Mesenchymal stem cell of adipose (primary cell): ENCODE measurements around the gene CFH.

GRCh38 chr1:193461590-193462156 lies 275.3 kb upstream of the B3GALT2 start:
- CAGE, long polyA plus RNA, result no peak

- CAGE, long polyA plus RNA, result no peak
Observed at GRCh38 chr1:195721390-195722143, 886.7 kb downstream of the KCNT2 start.

DNA sequence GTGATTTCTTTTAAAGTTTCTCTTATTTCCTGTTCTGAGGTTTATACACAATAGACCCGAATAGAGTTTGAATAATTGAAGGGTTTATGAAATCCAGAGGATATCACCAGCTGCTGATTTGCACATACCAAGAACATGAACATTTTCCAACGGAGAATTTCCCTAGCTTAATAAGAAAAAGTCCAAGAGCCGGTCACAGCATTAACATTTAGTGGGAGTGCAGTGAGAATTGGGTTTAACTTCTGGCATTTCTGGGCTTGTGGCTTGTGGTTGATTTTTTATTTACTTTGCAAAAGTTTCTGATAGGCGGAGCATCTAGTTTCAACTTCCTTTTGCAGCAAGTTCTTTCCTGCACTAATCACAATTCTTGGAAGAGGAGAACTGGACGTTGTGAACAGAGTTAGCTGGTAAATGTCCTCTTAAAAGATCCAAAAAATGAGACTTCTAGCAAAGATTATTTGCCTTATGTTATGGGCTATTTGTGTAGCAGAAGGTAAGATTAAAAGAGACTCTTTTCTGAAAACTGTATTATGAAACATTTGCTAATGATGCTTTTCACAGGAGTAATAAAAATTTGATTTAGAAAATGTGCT lies at the start of gene CFH:
Gene CFH, plus strand, starts transcription at position 361 of the 593 bp plus-strand sequence.
- CAGE, long polyA plus RNA, result no peak

- CAGE, long polyA plus RNA, result no peak
Observed at GRCh38 chr1:196685610-196686316, 33.9 kb downstream of the CFH start.

DNA sequence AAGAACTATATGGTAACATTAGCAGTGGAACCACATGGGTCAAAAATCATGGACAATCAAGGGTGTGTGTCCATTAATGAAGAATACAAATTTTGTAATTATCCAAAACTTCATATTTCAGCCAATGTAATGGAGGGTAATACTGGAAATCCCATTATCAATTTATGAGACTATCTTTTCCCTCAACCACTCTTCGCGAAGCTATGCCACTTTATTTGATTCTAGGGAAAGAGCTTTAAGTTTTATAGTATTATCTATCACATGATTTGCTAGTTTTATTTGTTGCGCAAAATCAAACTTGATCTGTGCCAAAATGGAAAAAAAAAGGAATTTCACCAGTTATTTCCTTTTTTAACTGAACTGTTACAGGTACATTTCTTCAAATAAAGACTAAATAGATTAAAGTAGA lies 1.1 kb downstream of the CFHR3 start:
- CAGE, long polyA plus RNA, result no peak

DNA sequence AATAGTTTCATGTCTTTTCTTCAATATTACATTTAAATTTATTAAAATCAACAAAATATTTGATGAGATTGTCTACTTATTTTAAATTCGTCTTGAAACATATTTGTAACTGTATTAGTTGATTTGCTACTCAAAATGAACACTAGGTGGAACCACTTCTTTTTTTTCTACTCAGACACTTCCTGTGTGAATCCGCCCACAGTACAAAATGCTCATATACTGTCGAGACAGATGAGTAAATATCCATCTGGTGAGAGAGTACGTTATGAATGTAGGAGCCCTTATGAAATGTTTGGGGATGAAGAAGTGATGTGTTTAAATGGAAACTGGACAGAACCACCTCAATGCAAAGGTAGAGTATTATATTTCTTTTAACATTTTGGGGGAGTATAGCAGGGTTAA lies 8.4 kb downstream of the CFHR1 start:
- CAGE, long polyA plus RNA, result no peak

- CAGE, long polyA plus RNA, result no peak
Observed at GRCh38 chr1:196896886-196897817, 9.3 kb downstream of the CFHR4 start.

DNA sequence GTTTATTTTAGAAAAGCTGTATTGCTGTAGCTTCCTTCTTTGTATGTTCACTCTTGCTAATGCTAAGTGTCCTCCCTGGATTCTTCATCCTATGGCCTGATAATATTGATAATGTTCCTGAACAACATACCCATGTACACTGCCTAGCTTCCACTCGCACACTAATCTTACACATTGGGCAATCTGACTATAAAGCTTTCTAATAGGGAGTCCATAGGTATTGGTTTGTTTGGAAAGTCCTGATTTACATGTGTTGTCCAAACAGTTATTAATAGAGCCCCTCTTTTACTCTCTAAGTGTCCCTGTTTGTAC lies 788 bp downstream of the F13B start:
- CAGE, long polyA plus RNA, result no peak

DNA sequence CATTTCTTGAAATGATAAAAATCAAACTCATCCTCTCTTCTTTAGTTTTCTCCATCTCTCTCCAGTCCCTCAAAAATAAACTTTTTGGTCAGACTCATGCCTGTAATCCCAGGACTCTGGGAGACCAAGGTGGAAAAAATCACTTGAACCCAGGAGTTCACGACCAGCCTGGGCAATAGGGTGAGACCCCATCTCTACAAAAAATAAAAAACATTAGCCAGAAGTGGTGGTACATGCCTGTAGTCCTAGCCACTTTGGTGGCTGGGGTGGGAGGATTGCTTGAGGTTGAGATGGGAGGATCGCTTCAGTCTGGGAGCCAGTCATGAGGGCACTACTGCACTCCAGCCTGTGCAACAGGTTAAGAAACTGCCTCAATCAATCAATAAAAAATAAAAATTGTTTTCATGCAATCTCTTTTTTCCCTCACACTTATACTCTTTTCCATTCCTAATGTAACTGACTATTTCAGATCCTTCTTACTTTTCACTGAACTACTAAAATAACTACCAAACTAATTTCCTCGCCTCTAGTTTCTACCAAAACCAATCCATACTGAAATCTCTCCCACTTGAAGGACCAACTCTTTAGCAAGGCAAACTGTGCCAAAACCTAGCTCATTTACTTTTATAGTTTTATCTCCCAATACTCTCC lies 71.3 kb downstream of the DENND1B start:
- CAGE, long polyA plus RNA, result no peak

GRCh38 chr1:197776375-197776854 lies 1.1 kb upstream of the DENND1B start:
- CAGE, long polyA plus RNA, result no peak

- CAGE, long polyA plus RNA, result no peak
Observed at GRCh38 chr1:197783515-197784029, 8.3 kb upstream of the DENND1B start.

DNA sequence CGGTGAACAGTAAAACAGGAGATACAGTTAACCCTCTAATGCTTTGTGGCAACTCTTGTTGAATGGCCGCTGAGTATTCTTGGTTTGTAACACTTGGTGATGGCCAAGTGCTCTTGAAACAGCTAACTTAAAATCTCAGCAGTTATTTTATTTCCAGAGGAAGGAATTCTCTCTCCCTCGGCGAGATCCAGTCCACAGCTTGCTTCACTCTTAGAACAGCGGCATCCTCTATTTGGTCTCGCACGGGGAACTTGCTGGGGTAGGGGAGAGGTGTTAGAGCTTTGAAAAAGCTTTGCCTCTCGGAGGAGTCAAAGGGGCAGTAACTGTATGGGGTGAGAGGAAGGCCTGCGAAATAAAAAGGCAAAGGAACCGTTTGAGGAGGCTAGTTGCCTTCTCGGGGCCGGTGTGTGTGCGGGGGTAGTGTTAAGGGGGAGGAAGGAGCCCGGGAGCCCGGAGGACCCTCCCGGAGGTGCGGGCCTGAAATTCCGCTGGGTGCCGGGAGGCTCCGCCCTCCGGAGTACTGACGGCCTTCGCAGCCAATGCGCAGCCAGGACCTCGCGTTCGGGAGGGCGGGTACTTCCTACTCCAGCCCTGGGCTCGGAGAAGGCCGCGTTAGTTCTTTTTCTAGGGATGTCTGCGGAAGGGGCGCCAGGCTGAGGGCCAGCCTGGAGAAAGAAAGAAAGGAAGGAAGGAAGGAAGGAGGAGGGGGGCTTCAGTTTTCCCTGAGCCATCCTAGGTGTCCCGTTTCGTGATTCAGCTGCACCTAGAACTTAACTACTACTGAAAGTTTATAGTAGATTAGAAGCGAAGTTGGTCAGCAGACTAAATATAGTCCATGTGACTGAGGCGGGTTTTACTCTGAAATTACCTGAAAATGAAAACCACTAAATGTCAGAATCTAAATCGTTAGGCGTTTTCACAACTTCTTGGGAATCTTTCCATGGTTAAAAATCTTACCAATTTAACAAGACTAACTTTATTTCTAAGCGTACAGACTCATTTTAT lies 2.1 kb downstream of the NEK7 start:
- CAGE, long polyA plus RNA, result no peak

DNA sequence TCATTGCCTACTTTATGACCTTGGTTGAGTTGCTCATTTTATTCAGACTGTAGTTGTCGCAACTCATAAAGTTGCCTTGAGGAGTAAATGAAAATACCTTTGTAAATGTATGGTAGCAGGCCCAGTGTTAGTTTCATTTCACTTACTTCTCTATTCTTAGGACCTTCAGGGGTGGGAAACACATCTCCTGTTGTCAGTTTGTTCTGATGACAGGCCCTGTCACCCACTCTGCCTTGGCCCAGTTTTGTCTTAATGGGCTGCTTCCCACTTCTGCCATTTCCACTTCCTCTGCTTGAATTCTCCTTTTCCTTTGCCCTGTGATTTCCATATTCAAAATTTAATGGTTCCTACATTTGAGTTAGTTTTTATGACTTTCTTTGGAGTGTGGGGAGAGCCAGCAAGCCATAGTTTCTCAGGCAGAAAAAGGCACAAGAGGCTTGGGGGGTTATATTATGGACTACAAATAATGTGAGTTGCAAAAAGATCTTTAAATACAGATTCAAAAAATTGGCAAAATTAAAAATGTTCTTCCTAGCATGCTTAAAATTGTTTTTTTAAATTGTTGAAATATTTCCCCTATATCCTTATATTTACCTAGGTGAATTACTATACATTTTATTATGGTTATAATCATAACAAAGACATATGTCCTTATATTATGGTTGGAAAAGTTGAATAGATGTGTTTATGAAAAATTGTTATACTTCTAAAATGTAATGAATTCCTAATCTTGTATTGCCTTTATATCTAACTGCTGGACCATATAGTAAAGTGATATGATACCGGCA lies 5.8 kb downstream of the NEK7 start:
- CAGE, long polyA plus RNA, result no peak

GRCh38 chr1:198265015-198265701 lies 108.4 kb downstream of the NEK7 start:
- CAGE, long polyA plus RNA, result no peak

DNA sequence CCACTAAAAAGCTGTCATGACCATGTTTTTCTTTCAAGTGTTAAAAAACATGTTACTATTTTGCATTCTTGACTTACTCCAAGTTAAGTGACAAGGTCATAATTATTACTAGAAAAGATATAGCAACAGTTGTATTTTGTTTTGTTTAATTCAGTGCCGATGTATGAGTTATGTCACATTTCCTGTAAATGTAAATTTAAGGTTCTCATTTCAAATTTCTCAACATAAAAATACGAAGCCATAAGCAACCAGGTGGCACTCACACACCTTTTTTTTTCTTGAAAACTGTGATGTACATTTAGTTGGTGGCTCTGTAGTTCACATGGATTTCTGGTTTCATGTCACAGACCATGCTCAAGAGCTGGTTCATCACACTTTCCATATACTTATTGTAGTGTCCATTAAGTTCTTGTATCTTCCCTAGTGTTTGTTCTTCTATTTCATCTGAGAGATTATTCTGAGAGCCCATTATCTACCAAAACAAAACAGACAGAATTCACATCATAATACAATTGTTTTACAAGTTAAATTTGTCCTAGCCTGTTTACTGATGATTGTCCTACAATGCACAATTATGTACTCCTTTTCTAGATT lies 17.3 kb downstream of the ATP6V1G3 start:
- CAGE, long polyA plus RNA, result no peak

DNA sequence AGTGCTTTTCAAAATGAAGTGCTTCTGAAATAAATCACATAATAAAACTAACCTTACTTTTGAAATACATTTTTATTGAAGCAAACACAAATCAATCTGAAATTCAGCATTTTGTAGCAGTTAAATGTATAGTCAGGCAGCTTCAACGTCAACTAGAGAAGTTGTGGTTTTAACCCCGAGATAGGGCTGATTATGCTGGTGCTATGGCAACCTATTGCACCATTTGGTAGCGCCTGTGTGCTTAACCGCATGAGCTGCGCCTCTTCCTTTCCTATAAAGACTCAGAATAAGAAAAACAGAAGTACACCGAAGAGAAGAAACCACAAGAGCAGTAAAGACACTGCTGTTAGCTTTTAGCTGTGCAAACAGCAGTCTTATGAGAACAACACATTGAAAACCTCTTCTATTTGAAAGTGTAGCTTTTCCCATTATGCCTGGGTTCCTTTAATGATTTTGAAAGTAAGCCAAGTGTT lies 43.0 kb downstream of the PTPRC start:
- CAGE, long polyA plus RNA, result no peak

- CAGE, long polyA plus RNA, result no peak
Observed at GRCh38 chr1:198752009-198752228, 113.1 kb downstream of the PTPRC start.

GRCh38 chr1:198752289-198752806 lies 113.5 kb downstream of the PTPRC start:
- CAGE, long polyA plus RNA, result no peak

GRCh38 chr1:199931982-199932434 lies 95.5 kb upstream of the NR5A2 start:
- CAGE, long polyA plus RNA, result no peak

DNA sequence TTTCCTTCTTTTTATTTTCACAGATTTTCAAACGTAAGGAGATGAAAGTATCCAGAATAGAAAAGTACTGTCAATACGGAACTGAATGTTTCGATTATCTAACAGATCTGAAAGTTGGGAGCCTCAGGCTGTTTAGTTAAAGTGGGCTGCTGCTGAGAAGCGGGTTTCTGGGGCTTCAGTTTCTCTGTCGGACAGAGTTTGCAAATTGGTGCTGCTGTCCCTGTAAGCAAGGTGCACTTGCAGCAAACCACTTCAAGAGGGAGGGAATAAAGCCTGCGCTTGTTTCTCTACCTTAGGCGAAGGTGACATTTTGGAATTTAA lies 15.6 kb downstream of the NR5A2 start:
- CAGE, long polyA plus RNA, result no peak